ENCODE measurements around the genes CST3 and GGTLC1.

DNA sequence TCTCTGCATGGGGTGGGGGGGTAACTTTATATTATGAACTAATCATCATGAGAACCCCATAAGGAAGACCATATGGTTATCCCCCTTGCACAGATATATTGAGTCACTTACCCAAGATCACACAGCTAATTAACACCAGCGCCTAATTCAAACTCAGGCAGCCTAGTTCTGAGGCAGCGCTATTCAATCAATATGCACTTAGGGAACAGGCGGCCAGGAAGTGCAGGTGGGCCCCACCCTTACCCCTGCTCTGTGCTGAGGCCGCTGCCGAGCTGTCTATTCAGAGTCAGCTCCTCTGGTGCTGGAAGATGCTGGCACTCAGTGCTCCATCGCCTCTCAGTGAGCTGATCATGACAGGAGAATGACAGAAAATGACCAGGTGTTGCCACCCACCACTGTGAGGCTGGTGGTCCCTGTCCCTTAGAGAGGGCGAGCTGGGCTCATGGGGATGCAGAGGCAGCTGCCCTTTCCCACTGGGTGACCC is 42.3 kb upstream of the CD93 start:
- RRBS = no CpG with 5 or more reads among the region's 7 CpGs

- RRBS = no CpG with 5 or more reads among the region's 5 CpGs
These were observed 53.6 kb upstream of the CD93 start for GRCh38 chr20:23139718-23140178.

GRCh38 chr20:23142148-23142890 is 56.2 kb upstream of the CD93 start:
- RRBS = no CpG with 5 or more reads among the region's 15 CpGs

DNA sequence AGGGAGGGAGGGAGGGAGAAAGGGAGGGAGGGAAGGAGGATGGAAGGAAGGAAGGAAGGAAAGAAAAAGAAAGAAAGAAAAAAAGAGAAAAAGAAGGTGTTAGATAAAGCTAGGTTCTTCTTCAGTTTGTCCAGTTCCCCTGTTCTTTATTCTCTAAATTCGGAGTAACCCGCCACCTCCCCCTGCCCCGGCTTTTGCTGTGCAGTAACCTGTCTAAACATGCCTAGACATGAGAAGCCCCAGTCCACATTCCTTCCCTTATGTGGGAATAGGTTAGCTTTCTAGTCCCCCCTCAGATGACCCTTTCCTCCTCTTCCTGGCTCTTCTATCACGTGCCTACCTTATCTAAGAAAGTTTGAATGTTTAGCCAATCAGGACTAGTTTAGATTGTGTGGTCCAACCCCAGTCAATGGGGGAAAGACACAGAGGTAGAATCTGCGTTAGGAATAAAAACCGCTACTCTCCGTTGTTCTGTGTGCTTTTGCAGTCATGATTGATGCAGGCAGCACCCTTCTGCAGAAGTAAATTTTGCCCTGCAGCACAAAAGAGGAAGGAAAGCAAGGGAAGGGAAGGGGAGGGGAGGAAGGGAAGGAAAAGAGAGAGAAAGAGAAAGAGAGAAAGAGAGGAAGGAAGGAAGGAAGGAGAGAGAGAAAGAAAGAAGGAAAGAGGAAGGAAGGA is 69.0 kb upstream of the CD93 start:
- RRBS = no CpG with 5 or more reads among the region's 7 CpGs

GRCh38 chr20:23160452-23161059 is 74.4 kb upstream of the CD93 start:
- RRBS = no CpG with 5 or more reads among the region's 2 CpGs

GRCh38 chr20:23161935-23162618 is 76.0 kb upstream of the CD93 start:
- RRBS = no CpG with 5 or more reads among the region's 12 CpGs

DNA sequence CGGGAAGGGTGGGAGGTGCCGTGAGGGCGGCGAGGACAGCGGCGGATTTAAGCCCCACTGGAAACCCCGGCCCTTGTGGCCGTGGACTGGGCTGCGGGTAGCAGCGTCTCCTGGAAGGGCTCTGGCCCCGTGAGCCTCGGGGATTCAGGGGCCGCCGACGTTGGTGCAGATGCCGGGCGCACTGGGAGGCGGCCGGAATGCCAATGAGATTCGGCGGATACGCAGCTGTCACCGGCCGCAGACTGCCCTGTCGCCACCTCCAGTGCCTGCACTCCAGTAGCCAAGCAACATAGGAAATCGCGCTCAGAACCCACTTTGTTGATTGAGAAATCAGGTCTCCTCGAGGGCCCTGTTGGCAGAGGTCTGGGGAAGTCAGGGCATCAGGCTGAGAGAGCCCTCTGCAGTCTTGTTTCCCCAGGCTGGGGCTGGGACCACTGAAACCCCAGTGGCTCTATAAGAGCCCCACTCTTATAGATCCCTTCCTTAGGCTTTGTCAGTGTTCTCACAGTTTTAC is 592 bp downstream of the GZF1 start:
- RRBS = 2% methylated on average over 12 of the region's 28 CpGs

GRCh38 chr20:23419769-23420895 is 1.2 kb downstream of the NAPB start:
- RRBS = under 1% methylated on average over 8 of the region's 62 CpGs

DNA sequence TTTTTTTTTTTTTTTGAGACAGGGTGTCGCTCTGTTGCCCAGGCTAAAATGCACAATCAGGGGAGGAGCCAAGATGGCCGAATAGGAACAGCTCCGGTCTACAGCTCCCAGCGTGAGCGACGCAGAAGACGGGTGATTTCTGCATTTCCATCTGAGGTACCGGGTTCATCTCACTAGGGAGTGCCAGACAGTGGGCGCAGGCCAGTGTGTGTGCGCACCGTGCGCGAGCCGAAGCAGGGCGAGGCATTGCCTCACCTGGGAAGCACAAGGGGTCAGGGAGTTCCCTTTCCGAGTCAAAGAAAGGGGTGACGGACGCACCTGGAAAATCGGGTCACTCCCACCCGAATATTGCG is 4.7 kb upstream of the NAPB start:
- RRBS = no CpG with 5 or more reads among the region's 21 CpGs

DNA sequence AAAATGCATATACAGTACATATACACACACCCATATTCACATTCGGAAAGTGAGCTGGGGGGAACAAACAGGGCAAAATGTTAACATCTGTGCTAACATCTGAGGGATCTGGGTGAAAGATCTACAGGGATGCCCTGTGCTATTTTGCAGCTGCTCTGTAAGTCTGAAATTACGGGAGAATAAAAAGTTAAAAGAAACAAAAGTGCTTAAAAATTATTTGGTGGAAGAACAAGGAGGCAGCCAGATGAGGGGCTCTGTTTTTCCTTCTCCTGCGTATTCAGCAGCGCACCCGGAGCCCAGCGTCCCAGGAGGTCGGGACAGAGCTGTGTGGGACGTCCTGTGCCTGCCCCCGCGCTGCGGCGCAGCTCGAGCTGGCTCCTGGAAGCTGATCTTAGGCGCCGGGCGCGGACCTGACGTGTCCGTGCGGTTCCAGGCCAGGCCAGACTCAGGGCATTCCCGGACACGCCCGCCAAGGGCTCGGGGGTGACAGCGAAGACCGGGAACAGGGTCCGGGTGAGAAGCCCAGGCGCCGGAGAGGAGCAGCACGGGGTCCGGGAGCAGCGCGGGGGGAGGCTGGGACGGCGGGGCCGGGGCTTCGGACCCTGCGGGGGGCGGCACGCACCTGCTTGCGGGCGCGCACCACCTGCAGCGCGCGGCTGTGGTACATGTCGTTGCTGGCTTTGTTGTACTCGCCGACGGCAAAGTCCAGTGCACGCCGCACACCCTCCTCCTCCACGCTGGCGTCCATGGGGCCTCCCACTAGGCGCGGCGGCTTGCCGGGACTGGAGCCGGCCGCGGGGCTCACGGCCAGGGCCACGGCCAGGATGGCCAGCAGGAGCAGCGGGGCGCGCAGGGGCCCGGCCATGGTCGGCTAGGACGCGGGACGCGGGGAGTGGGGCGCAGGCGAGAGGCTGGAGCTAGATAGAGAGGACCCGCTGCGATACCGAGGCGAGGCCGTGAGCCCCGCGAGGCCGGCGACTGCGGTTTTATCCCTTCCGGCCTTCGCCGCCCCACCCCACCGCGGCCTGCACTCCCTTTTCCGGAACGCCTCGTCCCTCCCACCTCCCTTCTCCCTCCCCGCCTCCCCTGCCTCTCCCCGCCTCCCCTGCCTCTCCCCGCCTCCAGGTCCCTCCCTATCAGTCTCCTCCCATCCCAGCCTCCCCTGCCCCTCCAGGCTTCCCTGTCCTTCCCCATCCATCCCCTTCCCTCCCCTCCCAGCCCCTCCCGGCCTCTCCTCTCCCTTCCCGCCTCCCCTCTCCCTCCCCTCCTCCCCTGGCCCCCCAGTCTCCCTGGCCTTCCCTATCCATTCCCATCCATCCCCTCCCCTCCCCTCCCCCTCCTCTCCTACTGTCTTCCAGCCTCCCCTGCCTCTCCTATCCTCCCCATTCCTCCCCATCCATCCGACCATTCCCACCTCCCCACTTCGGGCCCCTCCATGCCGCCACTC is at the start of gene CST3:
CST3 (minus strand) TSS at position 958 of the 1,447 bp plus-strand sequence.
- RRBS = 1% methylated on average over 36 of the region's 100 CpGs

DNA sequence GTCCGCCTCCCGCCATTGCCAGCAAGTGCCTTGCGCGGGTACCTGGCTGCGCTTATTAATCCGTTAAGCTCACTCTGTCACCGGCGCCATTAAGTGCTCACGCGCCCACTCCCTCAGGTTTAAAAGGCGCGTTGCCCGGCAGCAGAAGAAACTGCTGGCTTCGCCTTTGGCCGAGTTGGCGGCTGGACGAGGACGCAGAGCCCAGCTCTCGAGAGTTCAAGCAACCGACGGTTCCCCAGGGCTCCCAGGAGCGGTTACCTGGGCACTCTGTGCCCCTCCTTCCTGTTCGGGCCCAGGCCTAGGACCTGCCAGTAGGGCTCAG is at the start of gene GGTLC1:
GGTLC1 (minus strand) TSS at position 213 of the 322 bp plus-strand sequence.
- RRBS = no CpG with 5 or more reads among the region's 23 CpGs

- RRBS = 9% methylated on average over 3 of the region's 8 CpGs
These were observed 202.7 kb upstream of the CST7 start for GRCh38 chr20:24746476-24746700.

- RRBS = no CpG with 5 or more reads among the region's 18 CpGs
These were observed 12.2 kb downstream of the APMAP start for GRCh38 chr20:24980380-24980673.

GRCh38 chr20:24991268-24991813 is 1.2 kb downstream of the APMAP start:
- RRBS = no CpG with 5 or more reads among the region's 4 CpGs

GRCh38 chr20:25076708-25077028 is 5.3 kb downstream of the VSX1 start:
- RRBS = no CpG with 5 or more reads among the region's 4 CpGs

GRCh38 chr20:25191571-25192076 is 3.9 kb upstream of the ENTPD6 start:
- RRBS = no CpG with 5 or more reads among the region's 2 CpGs

DNA sequence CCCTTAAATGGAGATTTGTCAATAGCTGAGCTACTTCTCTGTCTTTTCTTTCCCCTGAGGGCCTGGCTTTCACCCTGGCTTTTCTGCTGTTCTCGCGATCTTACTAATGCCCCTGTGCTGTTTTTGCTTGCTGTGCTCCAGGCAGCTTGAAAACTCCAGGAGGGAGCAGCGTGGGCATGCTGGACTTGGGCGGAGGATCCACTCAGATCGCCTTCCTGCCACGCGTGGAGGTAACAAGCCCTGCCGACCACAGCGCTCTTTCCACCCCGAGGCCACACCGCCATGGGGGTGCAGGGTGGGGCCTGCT is 20.9 kb downstream of the ENTPD6 start:
- RRBS = no CpG with 5 or more reads among the region's 11 CpGs

DNA sequence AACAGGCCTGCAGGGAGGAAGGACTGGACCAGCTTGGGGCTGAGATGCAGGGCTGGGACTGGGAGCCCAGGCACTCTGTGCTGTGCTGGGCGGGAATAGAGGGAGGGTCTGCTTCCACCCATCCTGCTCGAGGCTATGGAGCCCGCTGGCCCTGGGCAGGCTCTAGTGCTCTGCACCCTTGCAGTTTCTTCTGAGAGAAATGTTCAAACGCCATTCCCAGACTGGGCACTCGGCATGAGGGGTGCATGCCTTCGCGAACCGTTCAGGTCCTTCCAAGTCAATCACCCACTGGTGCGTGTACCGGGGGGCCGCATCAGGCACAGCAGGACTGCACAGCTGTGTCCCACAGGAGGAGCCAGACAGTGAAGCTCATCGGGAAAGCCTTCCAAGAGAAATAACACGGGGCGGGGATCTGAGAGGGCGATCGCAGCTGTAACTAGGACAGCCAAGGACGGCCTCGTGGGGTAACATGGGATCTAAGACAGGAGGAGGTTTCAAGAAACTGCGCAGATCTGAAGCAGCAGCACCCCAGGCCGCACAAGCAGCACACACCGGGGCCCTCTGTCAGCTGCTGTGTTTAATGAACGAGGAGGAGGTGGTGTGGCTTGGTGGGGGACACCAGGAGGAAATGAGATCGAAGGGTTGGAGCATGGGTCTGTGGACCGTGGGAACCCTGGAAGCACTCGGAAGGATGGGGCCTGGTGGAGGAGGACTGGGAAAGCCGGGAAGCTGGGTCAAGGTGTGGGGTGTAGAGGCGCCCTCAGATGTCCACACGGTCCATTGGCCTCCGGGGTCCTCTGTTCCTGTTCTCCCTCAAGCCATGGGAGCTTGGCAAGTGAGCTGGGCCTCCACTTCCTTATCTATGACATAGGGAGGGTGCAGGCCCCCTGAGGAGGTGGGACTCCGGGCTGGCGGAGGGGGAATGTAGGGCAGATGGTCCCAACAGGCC is 26.0 kb upstream of the PYGB start:
- RRBS = 88% methylated on average over 4 of the region's 31 CpGs

DNA sequence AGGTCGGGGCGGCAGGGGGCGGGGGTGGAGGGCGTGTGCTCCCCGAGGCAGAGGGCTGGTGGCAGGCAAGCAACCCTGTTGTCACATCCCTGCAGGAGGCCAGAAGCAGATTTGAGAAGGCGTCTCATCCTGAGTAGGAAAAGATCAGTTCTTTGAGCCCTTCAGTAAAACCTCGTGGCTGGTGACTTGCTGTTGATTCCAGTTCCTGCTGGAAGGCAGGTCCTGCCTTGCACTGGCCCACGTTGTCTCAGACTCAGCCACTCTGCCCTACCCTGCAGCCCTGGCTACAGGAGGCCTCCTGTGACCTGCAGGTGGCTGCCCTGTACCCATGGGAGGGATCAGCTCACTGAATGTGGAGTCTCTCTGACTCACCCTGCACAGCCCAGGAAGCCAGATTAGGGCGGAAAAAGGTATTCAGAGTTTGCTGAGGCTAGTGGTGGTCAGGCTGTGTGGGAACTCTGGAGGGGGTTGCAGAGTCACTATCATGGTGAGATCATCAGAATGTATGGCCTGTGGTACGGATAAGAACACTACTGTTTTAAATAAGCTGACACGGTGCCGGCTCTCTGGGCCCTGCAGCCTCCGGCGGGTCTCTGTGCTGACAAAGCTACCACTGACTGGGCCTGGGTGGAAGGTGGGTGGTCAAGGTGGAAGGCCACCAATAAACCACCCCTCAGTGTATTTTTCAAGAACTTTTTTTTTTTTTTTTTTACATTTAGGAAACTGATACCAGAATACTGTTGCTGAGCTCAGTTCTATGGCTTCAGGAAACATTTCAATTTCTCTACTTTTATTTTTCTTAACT is 24.7 kb upstream of the PYGB start:
- RRBS = no CpG with 5 or more reads among the region's 14 CpGs

DNA sequence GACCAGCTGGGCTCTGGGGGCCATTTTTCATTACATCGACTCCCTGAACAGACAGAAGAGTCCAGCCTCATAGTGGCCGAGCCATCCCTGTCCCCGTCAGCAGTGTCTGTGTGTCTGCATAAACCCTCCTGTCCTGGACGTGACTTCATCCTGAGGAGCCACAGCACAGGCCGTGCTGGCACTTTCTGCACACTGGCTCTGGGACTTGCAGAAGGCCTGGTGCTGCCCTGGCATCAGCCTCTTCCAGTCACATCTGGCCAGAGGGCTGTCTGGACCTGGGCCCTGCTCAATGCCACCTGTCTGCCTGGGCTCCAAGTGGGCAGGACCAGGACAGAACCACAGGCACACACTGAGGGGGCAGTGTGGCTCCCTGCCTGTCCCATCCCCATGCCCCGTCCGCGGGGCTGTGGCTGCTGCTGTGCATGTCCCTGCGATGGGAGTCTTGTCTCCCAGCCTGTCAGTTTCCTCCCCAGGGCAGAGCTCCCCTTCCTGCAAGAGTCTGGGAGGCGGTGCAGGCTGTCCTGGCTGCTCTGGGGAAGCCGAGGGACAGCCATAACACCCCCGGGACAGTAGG is 22.3 kb upstream of the PYGB start:
- RRBS = no CpG with 5 or more reads among the region's 12 CpGs